Placental epithelial cell (primary cell): ENCODE results near the genes ANXA4 and ASPRV1.

- CAGE, long polyA plus RNA: no peak
Observed at GRCh38 chr2:68387299-68388323, 22.5 kb downstream of the PLEK start.

DNA sequence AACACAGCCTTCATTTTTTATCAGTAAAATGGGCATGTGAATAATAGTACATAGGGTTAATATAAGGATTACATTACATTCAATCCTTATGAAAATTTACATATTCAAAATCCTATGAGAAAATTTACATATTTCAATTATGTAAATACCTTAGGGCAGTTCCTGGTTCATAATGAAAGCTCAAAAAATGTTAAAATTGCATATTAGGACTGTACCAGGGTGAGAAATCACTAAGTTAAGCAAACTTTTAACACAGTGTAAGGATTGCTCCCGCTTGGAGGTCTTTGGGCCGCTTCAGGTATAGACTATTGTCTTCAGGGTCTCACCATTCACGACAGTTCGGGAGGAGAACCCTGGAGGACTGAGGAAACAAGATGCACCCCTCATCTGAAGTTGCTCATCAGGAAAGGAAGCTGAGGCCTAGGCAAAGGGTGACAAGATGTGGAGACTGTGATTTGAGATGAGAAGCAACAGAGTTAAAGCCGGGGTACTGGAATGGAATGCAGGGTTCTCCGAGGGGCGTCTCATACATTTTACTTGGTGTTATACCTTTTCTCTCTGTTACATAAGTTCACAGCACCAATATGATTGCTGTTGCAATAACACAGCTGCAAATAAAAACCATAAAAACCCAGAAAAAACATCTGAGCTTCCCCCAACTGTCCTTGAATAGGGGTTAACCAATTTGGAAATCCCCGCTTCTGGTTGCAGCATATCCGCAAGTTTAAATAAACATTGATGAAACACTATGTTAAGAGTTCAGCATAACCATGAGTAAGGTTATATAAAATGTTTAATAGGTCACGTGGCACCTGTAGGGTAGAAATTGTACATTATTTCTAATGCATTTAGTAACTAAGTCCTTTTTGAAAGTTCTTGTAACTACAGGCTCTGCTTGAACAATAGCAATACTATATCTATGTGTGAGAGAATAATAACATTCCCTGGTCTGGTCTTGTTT lies 40.1 kb downstream of the FBXO48 start:
- CAGE, long polyA plus RNA: no peak

DNA sequence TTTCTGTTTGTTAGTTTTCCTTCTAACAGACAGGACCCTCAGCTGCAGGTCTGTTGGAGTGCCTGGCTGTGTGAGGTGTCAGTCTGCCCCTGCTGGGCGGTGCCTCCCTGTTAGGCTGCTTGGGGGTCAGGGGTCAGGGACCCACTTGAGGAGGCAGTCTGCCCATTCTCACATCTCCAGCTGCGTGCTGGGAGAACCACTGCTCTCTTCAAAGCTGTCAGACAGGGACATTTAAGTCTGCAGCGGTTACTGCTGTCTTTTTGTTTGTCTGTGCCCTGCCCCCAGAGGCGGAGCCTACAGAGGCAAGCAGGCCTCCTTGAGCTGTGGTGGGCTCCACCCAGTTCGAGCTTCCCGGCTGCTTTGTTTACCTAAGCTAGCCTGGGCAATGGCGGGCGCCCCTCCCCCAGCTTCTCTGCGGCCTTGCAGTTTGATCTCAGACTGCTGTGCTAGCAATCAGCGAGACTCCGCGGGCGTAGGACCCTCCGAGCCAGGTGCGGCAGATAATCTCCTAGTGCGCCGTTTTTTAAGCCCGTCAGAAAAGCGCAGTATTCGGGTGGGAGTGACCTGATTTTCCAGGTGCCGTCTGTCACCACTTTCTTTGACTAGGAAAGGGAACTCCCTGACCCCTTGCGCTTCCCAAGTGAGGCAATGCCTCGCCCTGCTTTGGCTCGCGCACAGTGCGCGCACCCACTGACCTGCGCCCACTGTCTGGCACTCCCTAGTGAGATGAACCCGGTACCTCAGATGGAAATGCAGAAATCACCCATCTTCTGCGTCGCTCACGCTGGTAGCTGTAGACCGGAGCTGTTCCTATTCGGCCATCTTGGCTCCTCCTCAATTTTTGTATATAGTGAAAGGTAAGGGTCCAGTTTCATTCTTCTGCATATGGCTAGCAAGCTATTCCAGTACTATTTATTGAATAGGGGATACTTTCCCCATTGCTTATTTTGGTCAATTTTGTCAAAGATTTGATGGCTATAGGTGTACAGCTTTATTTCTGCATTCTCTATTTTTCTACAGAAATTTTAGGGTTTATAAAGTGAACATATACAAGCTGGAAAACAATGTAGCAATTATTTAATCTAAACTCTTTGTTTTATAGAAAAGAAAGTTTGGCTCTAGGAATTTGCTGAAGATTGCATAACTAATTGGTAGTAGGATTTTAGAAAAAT lies 36.2 kb downstream of the PROKR1 start:
- CAGE, long polyA plus RNA: no peak

- CAGE, long polyA plus RNA: no peak
Observed at GRCh38 chr2:68768273-68768941, 33.8 kb downstream of the ARHGAP25 start.

DNA sequence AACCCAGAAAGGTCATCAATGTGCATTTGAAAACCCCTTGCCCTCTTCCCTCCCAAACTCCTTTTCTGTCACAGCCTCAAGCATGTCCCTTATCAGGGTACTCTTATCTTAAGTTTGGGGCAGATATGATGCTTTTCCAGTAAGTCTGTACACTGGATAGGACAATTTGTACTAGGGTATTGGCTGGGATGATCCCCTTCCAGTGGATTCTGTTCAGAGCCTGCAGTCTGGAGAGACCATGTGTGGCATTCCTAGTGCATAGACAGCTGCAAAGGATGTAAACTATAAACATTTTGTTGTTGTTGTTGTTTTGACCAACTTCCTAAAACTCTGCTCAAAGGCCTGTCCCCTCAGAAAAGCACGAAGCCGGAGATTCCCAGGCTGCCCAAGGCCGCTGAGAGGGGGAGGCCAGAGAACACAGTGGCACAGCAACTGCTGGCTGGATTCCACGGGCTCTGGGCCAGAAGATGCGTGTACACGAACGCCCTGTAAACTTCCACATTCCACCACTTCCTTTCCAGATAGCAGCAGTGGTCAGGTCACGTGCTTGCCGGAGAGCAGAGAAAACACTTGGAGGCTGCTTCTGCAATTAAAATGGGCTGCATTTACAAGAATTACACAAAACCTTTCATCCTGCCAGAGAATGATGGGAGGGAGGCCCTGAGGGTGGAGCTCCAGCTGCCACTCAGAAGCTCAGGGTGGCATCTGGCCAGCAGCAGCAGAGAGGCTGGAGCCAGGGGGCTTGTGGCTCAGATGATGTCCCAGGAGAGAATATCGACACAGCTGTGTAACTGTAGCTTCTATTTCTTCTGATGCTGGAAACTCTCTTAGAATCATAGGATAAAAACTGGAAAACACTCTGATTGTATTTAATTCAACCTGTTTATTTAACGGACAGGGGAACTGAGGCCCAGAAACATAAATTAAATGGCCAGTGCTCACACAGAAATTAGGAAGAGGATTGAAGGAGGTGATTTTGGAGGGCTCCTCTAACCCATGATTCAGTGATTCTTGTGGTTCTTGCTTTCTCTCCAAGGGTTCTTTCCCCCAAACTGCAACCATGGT lies 42.0 kb downstream of the BMP10 start:
- CAGE, long polyA plus RNA: no peak

DNA sequence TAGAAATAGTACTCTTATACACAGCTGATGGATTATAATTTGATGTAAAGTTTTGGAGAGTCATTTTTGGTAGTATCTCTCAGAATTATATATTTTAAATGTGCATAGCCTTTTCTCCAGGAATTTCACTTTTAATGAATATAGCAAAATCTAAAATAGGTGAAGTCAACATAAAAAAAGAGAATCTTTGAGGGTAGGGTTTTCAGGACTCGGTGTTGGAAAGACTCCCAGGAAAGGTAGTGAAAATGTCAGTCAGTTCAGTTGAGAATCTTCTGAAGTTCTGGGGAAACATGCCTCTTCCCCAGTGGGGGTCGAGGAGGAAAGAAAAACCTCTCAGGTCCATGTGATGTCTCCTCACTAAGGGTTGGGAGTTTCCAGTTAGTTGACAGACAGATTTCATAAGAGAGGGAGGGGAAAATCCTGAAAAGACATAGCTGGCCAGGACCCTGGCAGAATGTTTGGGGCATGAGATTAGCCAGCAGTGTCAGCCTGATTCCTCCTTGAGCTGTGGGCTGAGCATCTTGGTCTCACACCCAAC lies 14.1 kb downstream of the BMP10 start:
- CAGE, long polyA plus RNA: no peak

DNA sequence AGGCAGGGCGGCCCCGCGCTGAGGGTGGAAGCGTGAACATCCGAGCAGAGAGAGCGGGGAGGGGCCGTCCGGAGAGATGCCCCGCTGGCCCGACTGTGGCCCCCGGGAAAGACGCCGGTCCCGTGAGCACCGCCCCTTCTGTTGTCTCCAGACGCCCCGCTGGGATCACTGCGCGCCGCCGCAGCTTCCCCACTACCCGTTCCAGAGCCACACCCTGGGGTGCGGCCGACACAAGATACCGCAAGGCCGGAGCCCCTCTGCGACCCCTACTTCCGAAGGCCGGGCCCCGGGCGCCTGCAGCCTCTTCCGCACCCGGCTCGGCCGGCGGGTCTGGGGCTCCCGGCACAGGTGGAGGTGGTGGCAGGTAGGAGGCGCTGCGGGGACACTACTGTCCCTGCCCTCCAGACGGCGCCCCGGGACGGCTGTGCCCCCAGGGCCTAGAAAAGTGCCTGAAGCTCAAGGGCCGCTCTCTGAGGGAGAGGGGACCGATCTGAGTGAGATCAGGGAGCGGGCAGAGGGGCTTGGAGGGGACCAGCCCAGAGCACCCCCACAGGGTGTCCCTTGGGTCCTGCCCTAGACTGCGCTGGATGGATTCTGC lies 80.2 kb downstream of the GFPT1 start:
- CAGE, long polyA plus RNA: no peak

- CAGE, long polyA plus RNA: no peak
Observed at GRCh38 chr2:69347932-69348462, 39.0 kb downstream of the GFPT1 start.

DNA sequence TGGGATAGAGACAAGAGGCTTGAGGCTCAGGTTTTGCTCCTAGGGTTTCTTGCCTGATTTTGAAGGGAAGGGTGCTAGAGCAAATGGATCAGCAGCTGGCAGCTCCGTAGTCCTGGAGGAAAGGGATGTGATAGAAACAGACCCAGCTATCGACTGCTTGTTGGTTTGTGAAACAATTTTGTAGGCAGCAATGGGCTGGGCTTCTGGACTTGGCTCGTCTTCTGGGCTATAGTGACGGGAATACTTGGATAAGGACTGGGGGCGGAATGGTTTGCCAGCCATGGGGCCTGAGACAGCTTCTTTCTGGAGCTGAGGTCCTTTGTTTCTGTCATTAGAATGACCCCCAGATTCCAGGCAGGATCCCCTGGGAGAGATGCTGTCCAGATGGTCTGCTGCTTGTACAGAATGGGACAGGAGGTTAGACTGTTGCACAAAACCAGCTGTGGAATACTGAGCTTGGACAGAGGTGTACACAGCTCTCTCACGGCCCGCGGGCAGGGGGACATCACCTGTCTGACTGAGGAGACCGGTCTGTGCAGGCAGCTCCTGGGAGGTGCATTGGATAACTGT lies 28.2 kb upstream of the NFU1 start:
- CAGE, long polyA plus RNA: no peak

DNA sequence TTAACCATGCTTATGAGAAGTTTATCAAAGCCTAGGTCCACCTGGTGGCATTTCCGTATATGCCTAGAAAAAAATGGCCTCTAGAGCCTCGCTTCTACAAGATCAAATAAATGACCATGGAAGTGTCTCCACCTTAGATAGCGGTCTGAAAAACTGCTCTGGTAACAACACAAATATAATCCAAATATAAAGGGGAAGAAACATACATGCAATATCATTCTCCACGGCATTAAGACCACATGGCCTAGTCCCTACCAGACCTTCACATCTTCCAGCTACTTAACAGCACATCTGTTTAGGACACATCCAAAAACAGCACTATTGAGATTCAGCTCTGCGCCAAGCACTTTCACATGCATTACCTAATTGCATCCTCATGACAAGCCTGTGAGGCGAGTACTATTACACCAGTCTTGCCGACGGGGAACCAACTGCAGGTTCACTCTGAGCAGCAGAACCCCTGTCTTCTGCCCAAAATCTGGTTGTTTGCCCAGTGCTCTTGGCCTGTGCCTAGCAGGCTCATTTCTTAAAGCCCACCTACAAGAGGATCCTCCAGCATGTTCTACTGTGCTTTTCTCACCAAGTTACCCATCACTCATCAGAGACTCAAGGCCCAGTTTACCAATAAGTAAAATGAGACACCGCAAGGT lies 66.7 kb downstream of the AAK1 start:
- CAGE, long polyA plus RNA: no peak

- CAGE, long polyA plus RNA: no peak
Observed at GRCh38 chr2:69627749-69628382, 15.7 kb downstream of the AAK1 start.

- CAGE, long polyA plus RNA: no peak
Observed at GRCh38 chr2:69694087-69694875, 47.7 kb upstream of the ANXA4 start.

DNA sequence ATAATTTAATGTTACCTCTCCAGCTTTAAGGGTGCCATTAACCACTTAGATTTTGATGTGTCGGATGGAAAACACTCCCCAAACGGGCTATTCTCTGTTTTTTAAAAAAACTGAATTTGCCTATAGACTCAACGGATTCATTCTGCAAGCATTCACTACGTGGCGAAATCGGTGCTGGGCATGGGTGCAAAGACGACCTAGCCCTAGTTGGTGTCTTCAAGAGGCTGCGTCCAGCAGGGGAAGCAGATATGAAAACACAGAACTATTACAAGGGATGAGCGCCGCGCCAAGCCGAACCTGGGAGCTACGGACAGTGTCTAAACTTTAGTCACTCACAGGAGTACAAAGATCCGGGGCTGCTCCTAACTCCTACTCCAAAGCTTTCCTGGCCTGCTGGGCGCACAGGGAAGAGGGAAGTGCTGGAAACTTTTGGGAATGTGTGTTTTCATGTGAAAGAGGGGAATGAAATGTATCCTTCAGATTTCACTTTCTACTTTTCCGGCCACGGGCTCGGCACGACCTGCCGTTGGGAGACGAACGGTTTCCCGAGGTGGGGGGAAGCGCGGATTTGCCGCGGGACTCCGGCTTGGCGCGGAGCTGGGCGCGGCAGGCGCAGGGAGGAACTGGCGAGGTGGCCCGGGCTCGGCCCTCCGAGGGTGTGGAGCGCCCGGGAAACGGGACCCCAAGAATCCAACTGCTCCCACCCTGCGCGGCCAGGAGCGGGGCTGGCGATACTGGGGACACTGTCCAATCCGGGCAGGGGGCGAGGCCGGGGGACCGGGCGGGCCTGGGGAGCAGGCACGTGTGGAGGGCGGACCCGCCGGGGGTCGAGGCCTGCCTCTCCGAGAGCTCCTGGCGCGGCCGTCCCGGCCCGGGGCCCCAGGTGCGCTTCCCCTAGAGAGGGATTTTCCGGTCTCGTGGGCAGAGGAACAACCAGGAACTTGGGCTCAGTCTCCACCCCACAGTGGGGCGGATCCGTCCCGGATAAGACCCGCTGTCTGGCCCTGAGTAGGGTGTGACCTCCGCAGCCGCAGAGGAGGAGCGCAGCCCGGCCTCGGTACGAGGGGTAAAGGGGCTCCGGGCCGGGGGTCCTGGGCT lies at the start of gene ANXA4:
TSS of gene ANXA4 (plus strand) at position 1,016 of the 1,098 bp plus-strand sequence.
- CAGE, long polyA plus RNA: no peak

- CAGE, long polyA plus RNA: no peak
Observed at GRCh38 chr2:69818482-69818915, 11.0 kb upstream of the GMCL1 start.

- CAGE, long polyA plus RNA: no peak
Observed at GRCh38 chr2:69911912-69912362, 3.0 kb upstream of the MXD1 start.

GRCh38 chr2:69913822-69914998 lies 699 bp upstream of the MXD1 start:
- CAGE, long polyA plus RNA: no peak

DNA sequence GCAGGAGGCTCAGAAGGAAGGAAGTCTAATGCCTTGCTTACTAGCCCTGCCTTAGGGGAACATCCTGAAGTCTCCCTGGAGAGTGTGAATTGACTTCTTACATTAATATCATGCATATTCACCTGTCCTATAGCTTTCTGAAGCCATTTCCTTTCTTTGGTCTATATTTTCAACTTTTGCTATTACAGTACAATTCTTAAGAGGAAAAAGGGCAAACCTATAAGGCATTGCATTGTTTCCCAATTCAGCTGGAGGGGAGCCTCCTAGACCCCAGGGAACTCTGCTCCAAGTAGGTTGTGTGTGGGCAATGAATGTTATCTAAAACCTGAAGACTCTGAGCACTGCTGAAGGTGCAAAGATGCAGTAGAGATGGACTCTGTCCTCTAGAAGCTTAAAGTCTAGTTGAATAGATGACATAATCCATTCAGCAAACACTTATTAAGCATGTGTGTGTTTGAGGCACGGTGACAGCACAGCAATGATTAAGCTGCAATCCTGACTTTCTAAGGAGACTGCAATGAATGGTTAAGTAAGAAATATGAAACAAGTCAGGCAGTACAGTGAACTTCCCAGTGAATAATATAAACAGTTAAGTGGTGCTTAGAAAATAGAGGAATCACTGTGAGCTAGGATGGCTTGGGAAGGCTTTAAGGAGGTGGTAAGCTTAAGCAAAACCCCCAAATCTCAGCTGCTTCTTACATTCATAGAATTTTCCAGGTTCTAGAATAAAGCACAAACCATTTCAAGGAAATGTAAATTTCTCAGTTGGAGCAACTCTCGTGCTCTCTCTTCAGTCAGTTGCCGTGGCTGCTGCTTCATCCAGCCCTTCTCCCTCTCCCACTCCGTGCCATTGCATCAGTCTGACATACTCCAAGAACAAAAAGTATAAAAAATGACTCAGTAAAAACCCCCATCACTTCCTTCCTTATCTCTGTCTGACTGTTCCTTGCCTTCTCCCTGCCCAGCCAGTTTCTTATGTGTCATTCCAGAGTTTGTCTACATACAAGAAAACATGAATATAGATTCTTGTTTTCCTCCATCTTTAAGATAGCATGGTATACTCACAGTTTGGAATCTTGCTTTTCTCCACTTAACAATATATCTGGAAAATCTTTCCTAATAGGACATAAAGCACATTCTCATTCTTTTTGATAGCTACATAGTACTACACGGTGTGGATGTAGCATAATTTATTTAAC lies 19.1 kb downstream of the MXD1 start:
- CAGE, long polyA plus RNA: no peak

GRCh38 chr2:69961034-69961996 lies at the start of gene ASPRV1:
ASPRV1 (minus strand) TSS chr2:69961631.
- CAGE, long polyA plus RNA: no peak

- CAGE, long polyA plus RNA: no peak
Observed at GRCh38 chr2:69985635-69986209, 24.3 kb upstream of the ASPRV1 start.

- CAGE, long polyA plus RNA: no peak
Observed at GRCh38 chr2:70088569-70089172, 1.4 kb downstream of the PCBP1 start.